ENCODE data around the gene ACTBL2.

DNA sequence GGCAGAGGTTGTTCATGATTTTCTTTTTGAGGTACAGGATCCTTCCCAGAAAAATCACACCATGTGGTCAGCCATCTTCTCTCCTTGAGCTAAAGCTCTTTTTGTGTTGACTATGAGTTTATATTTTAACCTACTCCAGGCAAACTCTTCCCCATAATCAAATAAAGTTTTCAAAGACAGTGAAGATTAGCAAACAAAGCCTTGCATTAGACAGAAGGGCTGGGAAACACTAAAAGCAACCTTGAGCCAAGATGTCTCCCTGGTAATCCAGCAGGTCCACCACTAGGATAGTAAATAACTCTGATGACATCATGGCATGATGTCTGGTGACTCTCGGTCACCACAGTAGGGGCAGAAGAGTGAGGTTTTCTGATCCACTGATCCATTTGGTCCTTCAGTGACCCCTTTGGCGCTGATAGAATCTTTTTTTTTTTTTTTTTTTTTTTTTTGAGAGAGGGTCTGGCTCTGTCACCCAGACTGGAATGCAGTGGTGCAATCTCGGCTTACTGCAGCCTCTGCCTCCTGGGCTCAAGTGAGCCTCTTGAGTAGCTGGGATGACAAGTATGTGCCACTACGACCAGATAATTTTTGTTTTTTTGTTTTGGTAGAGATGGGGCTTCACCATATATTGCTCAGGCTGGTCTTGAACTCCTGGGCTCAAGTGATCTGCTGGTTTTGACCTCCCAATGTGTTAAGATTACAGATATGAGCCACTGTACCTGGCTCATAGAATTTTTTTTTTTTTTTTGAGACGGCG is 30.7 kb upstream of the IL6ST start:
- PRO-cap = no peak
- RAMPAGE, long total RNA = no peak

DNA sequence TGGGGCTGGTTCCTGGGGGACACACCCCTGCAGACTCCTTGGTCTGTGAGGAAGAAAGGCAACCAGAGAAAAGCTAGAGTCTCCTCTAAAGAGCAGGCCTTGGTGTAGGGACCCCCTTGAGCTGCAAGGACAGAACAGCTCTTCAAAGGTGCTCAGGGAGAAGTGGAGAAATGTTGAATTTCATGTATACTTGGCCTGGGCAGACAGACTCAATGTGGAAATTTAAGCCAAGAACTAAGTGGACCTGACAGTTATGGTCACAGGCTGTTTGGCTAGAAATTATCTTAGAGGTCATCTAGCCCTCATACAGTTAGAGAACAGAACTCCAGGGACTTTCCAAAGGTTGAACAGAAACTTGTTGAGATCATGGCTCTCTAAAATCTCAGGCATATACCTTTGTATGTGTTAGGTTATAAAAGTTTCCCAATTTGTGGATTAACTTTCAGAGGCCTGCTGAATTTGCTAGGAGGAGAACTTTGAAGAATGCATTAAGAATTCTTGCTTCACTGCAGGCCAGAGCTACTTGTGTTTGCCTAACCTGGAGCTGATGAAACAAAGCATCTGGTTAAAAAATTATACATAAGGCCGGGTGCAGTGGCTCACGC is 35.1 kb upstream of the IL6ST start:
- PRO-cap = no peak
- RAMPAGE, long total RNA = no peak

DNA sequence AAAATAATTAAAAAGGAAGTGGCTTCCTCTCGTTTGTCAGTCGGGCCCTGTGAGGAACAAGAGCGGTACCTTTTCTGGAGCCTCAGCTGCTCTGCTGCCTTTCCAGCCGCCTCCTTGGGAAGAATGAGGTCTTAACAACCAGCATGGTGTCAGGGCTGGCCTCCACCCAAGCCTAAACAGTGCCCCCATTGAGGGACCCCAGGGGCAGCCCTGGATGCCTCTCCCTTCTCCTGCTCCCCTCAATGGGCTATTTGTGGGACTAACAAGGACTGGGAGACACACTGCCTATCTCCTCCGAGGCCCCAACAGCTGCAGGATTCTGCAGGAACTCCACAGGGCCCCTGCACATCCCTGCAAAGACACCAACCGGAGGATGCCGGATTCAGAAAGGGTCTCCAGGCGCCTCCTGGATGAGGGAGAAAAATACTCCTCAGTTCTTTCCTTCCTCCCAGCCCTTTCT is 155.3 kb upstream of the MAP3K1 start:
- PRO-cap = no peak
- RAMPAGE, long total RNA = no peak

GRCh38 chr5:56669503-56669966 is 145.8 kb upstream of the MAP3K1 start:
- PRO-cap = no peak
- RAMPAGE, long total RNA = no peak

DNA sequence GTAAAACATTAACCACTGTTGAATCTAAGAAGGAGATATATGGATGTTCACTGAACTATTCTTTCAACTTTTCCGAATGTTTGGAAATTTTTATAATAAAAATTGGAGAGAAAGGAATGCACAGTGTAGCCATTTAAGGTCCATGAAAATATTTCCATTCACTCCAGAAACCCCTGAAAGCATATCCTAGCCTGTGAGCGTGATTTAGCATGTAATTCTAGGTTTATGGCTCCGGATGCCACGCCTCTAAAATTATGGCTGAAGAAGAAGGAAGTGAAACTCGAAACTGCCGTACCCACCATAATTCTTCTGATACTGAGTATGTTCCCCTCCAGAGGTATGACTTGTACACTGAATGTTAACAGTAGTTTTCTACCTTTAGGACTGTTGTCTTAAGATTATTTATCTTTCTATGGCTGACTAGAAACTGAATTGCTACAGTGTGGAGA is 78.2 kb upstream of the MIER3 start:
- PRO-cap = no peak
- RAMPAGE, long total RNA = no peak

DNA sequence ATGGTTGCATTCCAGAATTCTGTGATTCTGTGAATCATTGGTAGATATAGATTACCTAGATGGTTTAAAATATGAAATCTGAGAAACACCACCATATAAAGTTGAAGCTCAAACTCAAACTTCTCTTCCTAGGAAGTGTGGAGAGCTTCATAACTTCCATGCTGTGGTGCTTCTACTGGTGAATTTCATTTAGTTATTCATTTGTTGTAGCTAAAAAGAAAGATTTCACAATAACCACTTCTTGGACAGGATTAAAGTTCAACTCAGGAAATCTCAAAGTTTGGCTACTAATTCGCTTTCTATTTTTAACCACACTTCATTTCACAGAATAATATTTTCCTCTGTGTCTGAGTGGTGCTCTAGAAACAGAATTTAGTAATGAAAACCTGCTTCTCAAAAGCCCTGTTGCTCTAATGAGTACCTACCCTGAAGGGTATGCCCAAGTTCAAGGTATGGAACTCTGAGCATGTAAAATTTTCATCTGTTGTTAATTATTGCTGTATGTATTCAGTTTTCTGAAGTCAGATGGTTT is 73.9 kb downstream of the ACTBL2 start:
- PRO-cap = no peak
- RAMPAGE, long total RNA = no peak

DNA sequence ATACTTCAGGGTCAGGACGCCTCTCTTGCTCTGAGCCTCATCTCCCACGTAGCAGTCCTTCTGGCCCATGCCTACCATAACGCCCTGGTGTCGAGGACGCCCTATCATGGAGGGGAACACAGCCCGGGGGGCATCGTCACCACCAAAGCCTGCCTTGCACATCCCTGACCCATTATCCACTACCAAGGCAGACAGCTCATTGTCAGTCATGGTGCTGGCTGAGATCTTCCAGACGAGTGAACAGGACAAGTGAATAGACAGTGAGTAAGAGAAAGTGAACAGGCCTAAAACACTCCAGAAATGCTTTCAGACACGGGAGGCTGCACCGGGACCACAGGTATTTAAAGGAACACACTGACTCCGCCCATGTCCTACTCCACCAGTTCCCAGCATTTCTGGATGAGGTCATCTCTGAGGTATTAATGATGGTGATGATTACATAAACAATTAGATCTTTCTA is at the start of gene ACTBL2:
TSS of gene ACTBL2 (minus strand) at position 314 of the 460 bp plus-strand sequence.
- PRO-cap = no peak
- RAMPAGE, long total RNA = no peak

GRCh38 chr5:57499282-57499607 is 16.6 kb upstream of the ACTBL2 start:
- PRO-cap = no peak
- RAMPAGE, long total RNA = no peak

DNA sequence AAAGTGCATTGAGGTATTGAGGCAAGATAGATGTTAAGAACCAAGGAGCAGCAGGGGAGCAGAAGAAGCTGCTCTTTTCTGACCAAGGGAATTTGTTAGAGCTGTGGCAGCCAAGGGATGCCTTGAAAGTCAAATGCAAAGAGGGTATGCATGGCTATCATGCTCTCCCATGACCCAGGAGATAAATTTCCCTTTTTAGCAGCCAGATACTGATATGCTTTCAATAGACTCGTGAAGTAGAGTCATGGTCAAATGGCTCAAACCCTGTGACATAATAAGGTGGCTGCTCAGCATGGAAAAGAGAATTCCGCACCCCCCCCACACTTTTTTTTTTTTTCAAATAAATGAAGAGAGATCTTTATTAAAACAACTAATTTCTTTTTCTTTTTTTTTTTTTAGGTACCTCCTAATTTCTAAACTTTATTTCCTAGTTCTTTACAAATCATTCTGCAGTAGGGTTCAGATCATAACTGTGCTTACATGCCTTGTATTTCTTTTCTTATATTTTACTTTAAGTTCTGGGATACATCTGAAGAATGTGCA is 180.9 kb upstream of the ACTBL2 start:
- PRO-cap = no peak
- RAMPAGE, long total RNA = no peak

DNA sequence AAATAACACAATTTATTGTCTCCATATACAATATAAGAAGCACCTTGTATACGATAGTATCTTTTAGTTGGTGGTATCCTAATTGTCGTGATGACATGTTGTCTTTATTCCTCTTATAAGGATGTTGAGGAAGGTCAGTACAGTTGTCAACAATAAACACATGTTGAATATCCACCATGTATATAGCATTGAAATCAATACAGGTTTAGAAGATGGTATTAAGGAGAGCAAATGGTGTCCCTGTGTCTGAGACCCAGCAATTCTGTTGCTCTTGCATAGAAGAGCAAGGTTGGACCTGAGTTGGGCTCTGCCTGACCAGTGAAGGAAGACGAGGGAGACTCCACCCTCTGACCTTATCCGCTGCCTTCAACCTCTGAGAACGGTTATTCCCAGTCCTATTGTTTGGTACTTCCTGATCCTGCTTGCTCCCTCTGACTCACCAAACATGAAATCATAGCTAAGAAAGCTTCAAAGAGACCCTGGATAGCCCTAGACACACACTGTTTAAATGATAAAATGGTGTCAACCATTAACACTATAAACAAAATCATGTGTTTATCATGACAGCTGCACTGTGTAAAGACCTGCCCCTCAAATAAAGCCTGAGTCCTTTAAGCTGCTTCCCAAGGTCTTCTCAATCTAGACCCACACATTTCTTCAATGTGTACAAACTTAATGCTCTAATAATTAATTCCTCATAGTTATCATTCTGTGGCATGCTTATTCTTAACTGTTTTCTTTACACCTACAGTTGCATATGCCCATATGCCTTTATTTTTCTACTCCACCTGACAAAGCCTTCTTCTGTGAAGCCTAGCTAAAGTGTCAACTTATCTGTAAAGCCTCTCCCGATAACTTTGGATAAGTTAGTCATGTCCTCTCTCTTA is 218.4 kb downstream of the PLK2 start:
- PRO-cap = no peak
- RAMPAGE, long total RNA = no peak

DNA sequence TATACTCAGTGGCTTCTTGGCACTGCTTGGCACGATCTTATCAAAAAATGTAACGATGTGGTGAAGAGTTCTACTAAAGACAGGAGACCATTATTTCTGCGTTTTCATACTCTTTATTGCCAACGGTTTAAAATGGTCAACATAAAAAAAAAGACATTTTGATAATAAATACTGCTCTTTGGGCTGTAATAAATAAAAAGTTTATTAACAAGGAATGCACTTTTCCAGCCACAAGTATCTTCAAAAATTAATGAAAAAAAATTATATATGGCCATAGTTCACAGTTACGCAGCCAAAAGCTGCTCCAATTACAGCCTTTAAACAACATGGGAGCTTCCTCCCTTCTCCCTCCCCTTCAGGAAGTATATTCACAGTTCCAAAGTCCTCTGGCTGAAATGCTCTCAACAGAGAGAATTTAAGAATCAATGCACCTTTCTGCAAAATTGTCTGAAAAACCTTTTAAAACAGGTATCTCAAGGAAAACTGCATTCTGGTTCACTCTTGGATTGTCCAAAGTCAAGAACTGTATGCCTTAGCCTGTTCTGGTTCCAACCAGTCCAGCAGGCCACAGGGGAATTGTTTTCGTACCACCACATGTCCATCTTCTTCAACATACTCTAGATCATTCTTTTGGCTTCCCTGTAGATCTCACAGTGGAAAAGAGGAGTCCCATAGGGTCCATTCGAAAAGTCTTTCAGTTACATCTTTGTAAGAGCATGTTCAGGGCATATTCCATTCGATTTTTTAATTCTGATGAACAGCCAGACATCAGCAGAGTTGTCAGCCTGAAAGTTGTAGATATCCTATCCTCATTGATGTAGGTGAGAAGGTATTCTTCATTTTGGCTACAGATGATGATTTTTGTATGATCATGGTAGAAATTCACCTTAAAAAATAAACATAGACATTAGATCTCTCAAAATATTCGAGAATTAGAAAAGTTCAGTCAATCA is 5.7 kb downstream of the PLK2 start:
- PRO-cap = no peak
- RAMPAGE, long total RNA = no peak

- PRO-cap = no peak
- RAMPAGE, long total RNA = no peak
Observed at GRCh38 chr5:58890280-58890698, 307.4 kb downstream of the RAB3C start.

- PRO-cap = no peak
- RAMPAGE, long total RNA = no peak
Observed at GRCh38 chr5:58922312-58923209, 339.7 kb downstream of the RAB3C start.

GRCh38 chr5:58969207-58969930 is 386.5 kb downstream of the RAB3C start:
- PRO-cap = no peak
- RAMPAGE, long total RNA = no peak

DNA sequence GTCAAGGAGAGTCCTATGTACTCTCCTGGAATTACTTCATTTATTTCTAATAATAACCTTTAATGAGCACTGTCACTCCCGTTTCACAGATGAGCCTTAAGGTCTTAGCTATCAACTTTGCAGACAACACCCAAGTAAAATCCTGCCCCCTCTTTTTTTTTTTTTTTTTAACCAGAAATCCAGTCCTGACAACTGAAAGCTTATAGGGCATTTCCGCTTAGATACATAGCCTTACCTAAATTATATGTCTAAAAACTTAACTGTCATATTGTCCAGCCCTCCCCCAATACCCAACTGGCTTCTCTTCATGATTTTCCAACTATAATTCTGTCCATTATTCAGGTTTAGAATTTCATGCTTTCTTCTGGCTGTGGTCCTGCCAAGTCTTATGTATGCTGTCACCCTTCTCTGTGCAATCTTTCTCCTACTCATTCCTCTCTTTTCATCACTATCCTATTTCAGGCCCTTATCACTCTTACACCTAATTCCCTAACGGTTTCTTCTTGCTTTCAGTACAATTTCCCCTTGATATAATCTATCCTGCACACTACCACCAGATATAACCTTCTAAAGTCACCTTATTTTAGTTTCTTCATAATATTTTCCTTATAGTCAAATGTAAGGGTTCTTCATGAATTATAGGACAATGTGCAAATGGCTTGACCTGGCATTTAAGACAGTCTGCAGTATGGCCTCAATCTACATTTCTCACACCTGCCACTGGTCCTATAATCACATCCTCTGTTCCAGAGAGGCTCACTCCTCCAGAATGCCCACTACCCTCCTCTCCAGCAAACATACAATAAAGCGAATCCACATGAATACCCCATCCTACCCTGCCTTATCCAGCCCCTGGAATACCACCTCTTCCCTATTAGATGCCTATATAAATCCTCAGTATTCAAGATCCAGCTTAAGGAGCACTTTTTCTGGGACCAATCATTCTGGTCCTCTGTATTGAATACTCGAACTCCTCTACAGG is 436.2 kb downstream of the RAB3C start:
- PRO-cap = no peak
- RAMPAGE, long total RNA = no peak

DNA sequence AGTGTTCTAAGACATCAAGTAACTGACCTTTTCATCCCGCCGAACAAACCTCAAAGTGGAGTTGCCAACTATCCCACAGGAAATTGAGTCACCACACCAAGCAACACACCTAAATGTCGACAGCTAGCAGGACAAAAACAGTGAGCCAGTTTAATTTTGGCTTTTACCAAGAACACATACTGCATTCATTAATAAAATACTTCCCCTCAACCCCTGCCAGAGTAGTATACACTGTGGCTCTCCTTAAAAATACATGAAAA is 459.3 kb downstream of the RAB3C start:
- PRO-cap = no peak
- RAMPAGE, long total RNA = no peak

- PRO-cap = no peak
- RAMPAGE, long total RNA = no peak
Observed at GRCh38 chr5:59143078-59143428, 560.2 kb downstream of the RAB3C start.

- PRO-cap = no peak
- RAMPAGE, long total RNA = no peak
Observed at GRCh38 chr5:59198426-59198681, 615.5 kb downstream of the RAB3C start.

DNA sequence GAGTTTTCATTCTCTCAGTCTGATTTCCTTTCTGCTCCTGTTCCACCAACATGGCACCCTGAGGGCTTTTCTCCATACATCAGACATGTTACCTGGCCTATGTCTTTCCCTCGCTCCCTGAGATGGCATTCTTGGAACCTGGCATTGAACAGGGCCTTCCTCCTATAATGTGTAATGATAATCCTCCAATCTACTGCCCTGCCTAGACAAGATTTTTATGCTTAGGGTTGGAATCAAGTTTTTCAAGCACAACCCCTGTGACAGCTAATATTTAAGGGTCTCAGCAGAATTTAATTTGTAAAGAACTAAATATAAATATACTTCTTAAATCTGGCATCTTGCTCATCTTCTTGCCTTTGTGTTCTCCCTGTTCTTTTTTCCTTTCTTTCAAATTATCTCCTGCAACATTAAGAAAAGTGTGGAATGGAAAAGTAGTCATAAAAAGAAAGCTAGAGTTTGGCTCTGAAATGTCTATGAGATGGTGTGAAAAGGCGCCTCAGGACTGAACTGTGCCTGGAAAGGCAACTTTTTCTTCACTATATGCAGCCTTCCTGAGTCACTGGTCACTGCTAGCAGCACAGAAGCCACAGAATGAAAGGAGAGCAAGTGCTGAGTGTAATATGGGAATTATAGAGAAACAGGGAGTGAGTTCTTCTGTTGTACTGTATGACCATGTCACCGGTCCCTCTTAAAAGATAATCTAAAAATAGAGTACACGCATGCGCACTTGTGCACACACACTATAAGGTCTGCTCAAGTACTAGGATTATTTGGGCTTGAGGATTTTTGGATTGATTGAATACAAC is 572.2 kb downstream of the PDE4D start:
- PRO-cap = no peak
- RAMPAGE, long total RNA = no peak

- PRO-cap = no peak
- RAMPAGE, long total RNA = no peak
Observed at GRCh38 chr5:59358495-59359025, 535.0 kb downstream of the PDE4D start.